ENCODE measurements around a stretch of chr1.

DNA sequence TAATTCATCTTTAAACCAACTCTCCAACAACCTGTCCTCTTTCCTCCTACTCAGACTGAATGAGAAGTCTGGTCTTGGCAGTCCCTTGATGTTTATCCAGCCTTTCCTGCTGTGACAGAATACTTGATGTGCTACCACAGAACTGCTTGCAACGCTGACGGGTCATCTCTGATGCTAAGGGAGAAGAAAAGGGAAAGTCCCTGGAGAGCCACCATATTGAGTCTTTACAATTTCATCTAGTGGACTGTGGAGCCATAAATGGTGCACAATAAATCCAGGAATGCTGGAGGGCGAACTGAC lies 30.8 kb downstream of the JAK1 start:
- PRO-cap, 5 experiments: no peak in any of the 5 experiments
- RAMPAGE, long total RNA, 2 experiments: no peak in any of the 2 experiments
- RRBS: no CpG with 5 or more reads among the region's 3 CpGs

GRCh38 chr1:64954903-64955703 lies 11.2 kb downstream of the JAK1 start:
- PRO-cap, 5 experiments: peak in 3 of 5 experiments; most common plus-strand start chr1:64955276 (in 3); most common minus-strand start chr1:64955085 (in 2)
- RAMPAGE, long total RNA, 2 experiments: no peak in any of the 2 experiments
- RRBS: no CpG with 5 or more reads among the region's 10 CpGs

DNA sequence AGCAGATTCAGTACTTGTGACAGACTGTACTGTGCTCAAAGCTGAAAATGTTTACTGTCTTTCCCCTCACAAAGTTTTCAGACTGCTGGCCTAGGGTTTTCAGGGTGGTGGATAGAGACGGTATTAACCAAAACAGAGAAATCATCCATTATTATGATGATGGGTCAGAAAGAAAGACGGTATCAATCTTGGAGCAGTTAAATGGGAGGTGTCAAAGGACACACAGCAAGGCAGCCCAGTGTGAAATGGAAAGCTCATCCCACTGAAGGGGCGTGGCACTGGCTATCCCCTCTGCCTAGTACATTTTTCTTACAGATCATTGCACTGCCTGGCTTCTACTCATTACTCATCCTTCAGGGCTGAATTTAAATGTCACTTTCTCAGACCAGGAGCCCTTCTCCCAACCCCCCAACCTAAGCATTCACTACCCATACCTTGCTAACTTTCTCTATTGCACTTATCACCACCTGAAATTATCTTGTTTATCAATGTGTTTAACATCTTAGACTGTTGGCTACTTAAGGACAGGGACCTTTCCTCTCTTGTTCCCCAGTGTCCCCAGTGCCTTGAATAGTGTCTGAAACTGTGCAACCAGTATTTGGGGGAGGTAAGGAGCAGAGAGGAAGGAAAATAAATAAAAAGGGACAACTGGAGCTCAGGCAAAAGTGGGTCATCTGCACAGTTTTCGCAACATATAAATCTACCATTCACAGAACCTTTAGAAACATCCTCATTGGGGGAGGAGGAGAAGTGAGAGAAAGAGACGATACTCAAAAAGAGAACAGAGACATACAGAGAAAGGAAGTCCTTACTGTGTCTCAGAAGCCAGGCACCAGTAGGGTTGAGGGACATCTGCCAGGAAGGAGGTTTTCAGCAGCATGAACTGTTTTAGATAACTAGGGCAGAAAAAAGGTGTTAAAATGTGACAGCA lies 10.0 kb downstream of the JAK1 start:
- PRO-cap, 5 experiments: peak in 1 of 5 experiments; most common plus-strand start position 733 of the sequence (in 1)
- RAMPAGE, long total RNA, 2 experiments: no peak in any of the 2 experiments
- RRBS: no CpG with 5 or more reads among the region's 5 CpGs

- PRO-cap, 5 experiments: peak in 4 of 5 experiments; most common plus-strand start chr1:65001500 (in 4); most common minus-strand start chr1:65001272 (in 1)
- RAMPAGE, long total RNA, 2 experiments: no peak in any of the 2 experiments
- RRBS: no CpG with 5 or more reads among the region's 21 CpGs
Observed at GRCh38 chr1:65000916-65001600, 34.7 kb upstream of the JAK1 start.

GRCh38 chr1:65009882-65010721 lies 43.8 kb upstream of the JAK1 start:
- PRO-cap, 5 experiments: no peak in any of the 5 experiments
- RAMPAGE, long total RNA, 2 experiments: no peak in any of the 2 experiments
- RRBS: no CpG with 5 or more reads among the region's 8 CpGs

DNA sequence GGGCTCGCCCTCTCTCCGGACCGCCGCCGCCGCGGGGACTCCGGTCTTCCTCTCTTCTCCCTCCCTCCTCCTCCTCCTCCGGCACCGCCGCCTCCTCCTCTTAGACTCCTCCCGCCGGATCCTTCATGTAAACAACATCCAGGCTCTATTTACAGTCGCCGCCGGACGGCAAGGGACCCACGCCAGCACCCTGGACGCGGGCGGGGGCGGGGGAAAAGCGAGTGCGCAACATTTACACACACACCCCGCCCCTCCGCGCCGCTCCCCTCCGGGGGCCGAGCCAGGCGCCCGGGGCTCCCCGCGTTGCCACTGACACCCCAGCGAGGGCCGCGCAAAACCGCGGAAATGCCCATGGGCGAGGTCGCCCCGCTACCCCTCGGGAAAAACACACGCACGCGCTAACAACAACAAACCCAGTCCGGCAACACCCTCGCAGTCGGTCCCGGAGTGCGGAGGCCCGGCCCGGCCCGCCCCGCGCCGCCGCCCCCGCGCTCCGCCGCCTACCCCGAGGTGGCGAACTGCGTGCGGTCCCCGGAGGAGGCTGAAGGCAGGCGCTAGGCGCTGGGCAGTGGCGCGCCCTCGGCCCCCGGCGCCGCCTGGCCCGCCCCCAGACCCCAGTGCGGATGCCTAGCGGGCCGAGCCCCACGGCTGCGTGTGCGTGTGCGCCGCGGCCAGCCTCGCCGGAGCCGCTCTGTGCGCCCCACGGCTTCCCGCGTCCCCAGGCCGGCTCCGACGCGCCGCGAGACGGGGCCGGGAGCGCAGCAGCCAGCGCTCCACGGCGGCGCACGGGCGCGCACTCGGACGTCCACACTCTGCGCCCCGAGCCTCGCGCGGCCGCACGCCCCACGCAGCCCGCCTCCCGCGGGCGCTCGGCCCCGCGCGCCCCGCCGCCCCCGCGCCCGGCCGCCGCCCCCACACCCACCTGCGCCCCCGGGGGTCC lies 81.1 kb upstream of the AK4 start:
- PRO-cap, 5 experiments: peak in 5 of 5 experiments; most common plus-strand start position 154 of the sequence (in 5); most common minus-strand start position 814 of the sequence (in 3)
- RAMPAGE, long total RNA, 2 experiments: no peak in any of the 2 experiments
- RRBS: 1% methylated on average over 45 of the region's 135 CpGs

DNA sequence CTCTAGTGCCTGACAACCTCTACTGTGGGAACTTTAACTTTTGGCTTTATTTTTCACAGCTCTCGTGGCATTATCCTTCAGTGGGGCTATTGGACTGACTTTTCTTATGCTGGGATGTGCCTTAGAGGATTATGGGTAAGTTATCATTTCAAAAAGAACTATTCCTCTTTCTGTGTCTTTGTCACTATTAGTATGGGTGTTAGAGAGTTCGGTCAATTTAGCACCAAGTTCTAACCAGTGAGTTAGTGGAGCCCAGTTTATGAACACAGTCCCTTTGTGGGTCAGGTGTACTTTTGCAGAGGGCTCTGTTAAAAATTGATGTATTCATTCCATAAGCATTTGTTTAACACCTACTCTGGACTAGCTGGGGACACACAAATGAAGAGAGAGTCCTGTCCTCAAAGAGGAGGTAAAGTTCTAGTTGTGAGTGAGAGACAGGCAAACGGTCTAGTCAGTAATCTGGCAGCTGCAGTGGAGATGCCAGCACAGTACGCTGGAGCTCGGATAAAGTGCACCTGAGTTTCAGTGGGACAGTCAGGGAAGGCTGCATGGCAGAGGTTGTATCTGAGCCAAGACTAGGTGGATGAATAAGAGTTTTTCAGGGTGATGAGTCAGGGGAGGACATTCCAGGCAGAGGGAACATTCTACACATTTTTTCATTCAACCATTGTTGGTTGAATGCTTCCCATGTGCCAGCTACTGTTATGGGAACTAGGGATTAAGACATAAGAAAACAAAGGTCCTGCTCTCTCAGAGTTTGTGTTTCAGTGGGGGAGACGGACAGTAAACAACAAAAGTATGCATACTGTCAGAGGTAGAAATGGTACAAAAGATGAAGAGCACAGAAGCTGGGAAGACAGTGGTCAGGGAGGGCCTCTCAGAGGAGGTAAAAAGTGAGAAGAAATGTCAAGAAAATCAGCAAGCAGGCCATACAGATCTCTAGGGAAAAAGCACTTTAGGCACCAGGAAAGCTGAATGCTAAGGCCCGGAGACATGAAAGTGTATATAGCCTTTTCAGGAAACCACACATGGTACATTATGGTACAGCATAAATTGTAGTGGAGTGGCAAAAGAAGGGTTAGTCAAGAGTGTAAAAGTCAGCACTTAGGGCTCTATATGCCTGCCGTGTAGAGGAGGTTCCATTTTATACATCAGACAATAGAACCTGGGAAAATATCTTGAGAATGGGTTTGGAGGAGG lies 5.2 kb downstream of the LEPR start:
- PRO-cap, 5 experiments: no peak in any of the 5 experiments
- RAMPAGE, long total RNA, 2 experiments: no peak in any of the 2 experiments
- RRBS: no CpG with 5 or more reads among the region's 8 CpGs

GRCh38 chr1:65427064-65427653 lies 6.7 kb downstream of the LEPR start:
- PRO-cap, 5 experiments: no peak in any of the 5 experiments
- RAMPAGE, long total RNA, 2 experiments: no peak in any of the 2 experiments
- RRBS: no CpG with 5 or more reads among the region's 10 CpGs

DNA sequence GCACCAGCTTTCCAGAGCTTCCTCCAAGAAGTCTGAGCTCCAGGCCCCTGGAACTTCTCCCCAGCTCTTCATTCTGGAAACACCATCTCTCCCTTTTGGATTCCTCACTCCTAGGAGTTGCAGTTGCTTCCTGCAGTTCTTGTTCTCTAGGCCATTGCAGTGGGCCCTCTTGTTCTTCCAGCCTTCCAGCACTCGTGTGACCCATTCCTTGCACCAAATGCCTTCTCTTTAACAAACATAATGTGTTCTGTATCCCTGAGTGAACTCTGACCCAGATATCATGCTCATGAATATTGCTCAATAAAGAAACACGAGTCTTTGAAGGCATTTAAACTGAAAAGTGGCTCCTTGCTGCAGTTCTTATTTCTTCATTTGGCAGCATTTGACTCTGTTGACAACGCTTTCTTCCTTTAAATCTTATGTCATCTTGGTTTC lies 100.8 kb upstream of the PDE4B start:
- PRO-cap, 5 experiments: no peak in any of the 5 experiments
- RAMPAGE, long total RNA, 2 experiments: no peak in any of the 2 experiments
- RRBS: no CpG with 5 or more reads among the region's 3 CpGs

GRCh38 chr1:65948666-65949281 lies 156.1 kb downstream of the PDE4B start:
- PRO-cap, 5 experiments: no peak in any of the 5 experiments
- RAMPAGE, long total RNA, 2 experiments: no peak in any of the 2 experiments
- RRBS: no CpG with 5 or more reads among the region's 8 CpGs

DNA sequence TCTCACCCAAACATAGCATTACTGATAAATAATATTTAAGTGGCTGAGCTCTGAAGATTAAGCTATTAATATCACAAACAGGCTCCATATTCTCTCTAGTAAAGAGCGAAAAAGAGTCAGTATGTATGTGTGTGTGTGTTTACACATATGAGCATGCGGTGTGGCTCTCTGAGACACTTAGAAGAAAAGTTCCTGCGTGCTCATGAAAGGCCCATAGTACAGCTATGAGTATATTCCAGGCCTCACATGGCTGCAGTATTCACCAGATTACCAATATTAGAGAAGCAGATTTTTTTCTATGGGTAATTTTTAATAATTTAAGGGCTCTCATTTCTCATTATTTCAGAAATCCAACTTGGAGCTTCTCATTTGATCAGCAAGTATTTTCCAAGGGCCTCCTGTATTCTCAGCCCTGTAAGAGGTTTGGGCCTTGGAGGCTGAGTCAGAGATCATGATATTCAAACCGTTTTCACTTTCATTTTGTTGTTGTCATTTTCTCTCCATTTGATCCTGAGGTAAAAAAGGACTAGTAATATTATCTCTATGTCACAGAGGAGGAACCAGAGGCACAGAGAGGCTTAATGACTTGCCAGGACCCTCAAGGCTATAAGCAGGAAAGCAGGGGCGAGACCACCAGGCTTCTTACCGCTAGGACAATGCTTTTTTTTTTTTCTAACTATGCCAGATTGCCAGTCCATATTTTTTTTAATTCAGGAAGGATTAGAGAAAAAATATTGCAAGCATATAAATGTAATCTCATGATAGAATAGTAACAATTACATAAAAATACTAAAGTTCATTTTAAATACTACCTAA lies 232.8 kb upstream of the SGIP1 start:
- PRO-cap, 5 experiments: no peak in any of the 5 experiments
- RAMPAGE, long total RNA, 2 experiments: no peak in any of the 2 experiments
- RRBS: no CpG with 5 or more reads among the region's 6 CpGs

DNA sequence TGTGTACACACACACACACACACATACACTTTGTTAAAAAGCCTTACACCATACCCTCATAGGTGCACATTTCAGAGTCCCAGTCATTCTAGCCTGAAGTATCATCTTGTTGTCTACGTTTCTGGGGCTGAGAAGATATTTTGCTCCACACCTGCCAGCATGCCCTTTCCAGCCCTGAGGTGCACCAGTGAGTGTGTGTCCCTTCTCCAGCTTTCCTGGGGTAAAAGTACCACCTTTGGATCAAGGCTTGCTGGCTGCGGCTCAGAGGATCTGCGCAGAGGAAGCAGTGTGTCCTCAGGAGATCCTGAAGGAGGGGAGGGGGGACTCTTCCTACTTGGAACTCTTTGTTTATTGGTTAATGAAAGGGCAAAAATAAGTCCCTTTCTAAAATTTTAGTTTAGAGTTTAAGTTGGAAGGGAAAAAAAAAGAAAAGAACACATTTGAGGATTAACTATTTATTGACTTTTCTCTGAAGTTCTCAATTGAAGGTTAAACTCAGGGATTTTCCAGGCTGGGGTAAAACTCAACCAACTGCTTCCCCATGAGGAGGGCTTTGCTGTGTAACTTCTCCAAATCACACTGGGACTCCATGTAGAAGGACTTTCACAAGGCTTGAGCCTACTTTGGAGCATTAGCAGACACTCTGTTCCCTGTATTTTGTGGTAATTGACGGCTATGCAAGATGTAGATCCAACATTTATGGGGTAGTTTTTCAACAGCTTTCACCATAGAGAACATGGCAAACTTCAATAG lies 200.3 kb upstream of the SGIP1 start:
- PRO-cap, 5 experiments: peak in 5 of 5 experiments; most common plus-strand start position 572 of the sequence (in 2); most common minus-strand start position 217 of the sequence (in 4)
- RAMPAGE, long total RNA, 2 experiments: no peak in any of the 2 experiments
- RRBS: no CpG with 5 or more reads among the region's 4 CpGs

GRCh38 chr1:66358603-66359287 lies 175.2 kb upstream of the SGIP1 start:
- PRO-cap, 5 experiments: no peak in any of the 5 experiments
- RAMPAGE, long total RNA, 2 experiments: no peak in any of the 2 experiments
- RRBS: no CpG with 5 or more reads among the region's 1 CpG

DNA sequence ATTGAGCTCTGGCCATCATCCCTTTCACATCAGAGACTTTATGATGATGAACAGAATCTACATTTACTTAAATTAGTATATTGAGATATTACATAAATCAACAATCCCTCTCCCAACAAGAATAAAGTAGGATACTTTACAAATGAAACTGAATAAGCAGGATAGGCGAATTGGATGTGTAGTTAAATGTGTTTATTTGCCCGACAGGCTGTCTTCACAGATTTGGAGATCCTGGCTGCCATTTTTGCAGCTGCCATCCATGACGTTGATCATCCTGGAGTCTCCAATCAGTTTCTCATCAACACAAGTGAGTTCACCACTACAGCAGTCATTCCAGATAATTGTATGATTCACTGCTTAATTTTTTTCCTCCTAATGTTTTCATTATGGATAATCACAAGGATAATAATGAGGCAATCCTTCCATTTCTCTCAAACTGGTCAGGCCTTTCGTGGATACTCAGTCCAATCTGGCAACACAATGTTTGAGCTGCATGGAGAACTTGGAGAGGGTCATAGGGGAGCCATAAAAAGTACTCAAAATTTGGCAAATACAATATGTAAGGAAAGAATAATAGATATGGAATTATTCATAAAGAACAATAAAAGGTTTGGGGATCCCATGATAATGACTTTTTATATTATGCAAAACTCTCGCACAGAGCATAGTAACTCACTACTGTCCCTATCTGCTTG lies 168.3 kb upstream of the SGIP1 start:
- PRO-cap, 5 experiments: no peak in any of the 5 experiments
- RAMPAGE, long total RNA, 2 experiments: no peak in any of the 2 experiments
- RRBS: no CpG with 5 or more reads among the region's 5 CpGs

DNA sequence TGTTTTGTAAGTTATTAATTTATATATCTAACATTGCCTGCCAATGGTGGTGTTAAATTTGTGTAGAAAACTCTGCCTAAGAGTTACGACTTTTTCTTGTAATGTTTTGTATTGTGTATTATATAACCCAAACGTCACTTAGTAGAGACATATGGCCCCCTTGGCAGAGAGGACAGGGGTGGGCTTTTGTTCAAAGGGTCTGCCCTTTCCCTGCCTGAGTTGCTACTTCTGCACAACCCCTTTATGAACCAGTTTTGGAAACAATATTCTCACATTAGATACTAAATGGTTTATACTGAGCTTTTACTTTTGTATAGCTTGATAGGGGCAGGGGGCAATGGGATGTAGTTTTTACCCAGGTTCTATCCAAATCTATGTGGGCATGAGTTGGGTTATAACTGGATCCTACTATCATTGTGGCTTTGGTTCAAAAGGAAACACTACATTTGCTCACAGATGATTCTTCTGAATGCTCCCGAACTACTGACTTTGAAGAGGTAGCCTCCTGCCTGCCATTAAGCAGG lies 160.2 kb upstream of the SGIP1 start:
- PRO-cap, 5 experiments: no peak in any of the 5 experiments
- RAMPAGE, long total RNA, 2 experiments: no peak in any of the 2 experiments
- RRBS: no CpG with 5 or more reads among the region's 3 CpGs

- PRO-cap, 5 experiments: no peak in any of the 5 experiments
- RAMPAGE, long total RNA, 2 experiments: no peak in any of the 2 experiments
- RRBS: no CpG with 5 or more reads among the region's 3 CpGs
Observed at GRCh38 chr1:66393735-66394332, 140.1 kb upstream of the SGIP1 start.

- PRO-cap, 5 experiments: no peak in any of the 5 experiments
- RAMPAGE, long total RNA, 2 experiments: no peak in any of the 2 experiments
- RRBS: no CpG with 5 or more reads among the region's 4 CpGs
Observed at GRCh38 chr1:67478912-67479520, 48.8 kb upstream of the SERBP1 start.

DNA sequence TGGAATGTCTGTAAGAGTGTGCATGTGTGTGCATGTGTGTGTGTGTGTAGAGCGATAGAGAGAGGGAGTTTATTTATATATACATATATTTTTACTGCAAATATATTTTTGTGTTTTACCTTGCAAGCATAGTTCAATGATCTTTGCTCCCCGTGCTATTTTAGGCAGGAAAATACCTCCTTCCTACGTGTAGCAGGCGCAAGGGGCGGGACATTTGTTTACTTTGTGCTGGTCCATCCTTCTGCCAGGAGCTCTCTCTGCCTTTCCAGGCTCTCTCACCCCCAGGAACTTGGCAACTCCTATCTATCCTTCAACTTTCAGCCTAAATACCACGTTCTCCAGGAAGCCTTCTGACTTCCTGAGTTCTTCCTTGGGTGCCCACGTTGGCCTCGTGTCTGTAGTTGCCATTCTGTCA lies 125.8 kb upstream of the SERBP1 start:
- PRO-cap, 5 experiments: peak in 4 of 5 experiments; most common plus-strand start position 221 of the sequence (in 4)
- RAMPAGE, long total RNA, 2 experiments: no peak in any of the 2 experiments
- RRBS: no CpG with 5 or more reads among the region's 8 CpGs

- PRO-cap, 5 experiments: no peak in any of the 5 experiments
- RAMPAGE, long total RNA, 2 experiments: no peak in any of the 2 experiments
- RRBS: no CpG with 5 or more reads among the region's 3 CpGs
Observed at GRCh38 chr1:67652881-67653328, 32.1 kb upstream of the GADD45A start.

DNA sequence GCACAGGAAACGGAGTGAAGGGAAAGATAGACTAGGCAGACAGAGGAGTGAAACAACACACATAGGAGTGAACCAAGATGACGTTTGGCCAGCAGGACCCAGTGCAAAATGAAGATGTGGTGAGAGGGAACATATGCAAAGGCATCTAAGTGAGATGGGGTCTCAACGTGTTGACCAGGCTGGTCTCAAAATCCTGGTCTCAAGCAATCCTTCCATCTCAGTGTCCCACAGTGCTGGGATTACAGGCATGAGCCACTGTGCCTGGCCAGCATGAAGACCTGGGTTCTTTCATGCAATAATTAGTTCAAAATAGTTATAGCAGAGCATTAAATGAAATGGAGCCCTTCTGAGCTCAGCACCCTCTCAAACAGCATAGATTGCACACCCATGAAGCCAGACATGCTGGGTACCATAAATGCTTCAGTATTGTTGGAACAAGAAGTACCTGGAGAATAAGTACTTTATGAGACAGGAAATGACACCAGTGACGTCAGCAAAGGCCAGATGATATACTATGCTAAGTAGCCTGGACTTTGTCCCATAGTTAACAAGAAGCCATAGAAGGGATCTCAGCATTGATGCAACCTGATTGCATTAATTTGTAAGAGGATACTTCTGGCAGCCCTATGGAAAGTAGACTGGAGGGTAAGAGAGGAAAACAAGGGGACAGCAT lies 16.5 kb upstream of the GADD45A start:
- PRO-cap, 5 experiments: no peak in any of the 5 experiments
- RAMPAGE, long total RNA, 2 experiments: no peak in any of the 2 experiments
- RRBS: no CpG with 5 or more reads among the region's 4 CpGs

Data from liver (tissue), 9 donors.